Kidney epithelial cell (primary cell): ENCODE measurements around the gene TUBA3E.

GRCh38 chr2:130198215-130198883 lies at the start of gene TUBA3E:
Gene TUBA3E (minus strand): TSS chr2:130198439.
- RAMPAGE, long total RNA: no peak
- RRBS: 97% methylated on average over 5 of the region's 39 CpGs

DNA sequence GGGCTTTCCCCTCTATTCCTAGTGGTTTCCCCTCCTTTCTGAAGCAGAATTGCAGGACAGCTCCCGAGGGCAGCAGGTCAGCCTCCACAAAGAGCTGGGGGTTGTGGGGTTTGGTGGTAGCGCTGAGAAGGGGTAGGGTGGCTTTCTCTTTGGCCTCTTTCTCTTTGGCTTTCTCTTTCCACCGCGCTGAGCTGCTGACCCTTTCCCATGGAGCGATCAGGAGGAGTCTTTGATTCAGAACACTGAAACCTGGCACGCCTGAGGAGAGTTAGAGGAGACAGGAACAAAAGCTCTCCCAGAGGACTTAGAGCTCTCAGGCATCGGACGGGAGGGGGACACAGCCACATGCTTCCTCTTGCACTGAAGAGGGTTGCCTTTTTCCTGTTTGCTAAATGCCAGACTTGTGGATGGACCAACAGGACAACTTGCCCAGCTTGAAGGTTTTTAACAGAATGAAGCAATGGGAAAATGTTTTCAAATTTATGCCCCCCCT lies 3.7 kb upstream of the PTPN18 start:
- RAMPAGE, long total RNA: no peak
- RRBS: no CpG with 5 or more reads among the region's 8 CpGs

DNA sequence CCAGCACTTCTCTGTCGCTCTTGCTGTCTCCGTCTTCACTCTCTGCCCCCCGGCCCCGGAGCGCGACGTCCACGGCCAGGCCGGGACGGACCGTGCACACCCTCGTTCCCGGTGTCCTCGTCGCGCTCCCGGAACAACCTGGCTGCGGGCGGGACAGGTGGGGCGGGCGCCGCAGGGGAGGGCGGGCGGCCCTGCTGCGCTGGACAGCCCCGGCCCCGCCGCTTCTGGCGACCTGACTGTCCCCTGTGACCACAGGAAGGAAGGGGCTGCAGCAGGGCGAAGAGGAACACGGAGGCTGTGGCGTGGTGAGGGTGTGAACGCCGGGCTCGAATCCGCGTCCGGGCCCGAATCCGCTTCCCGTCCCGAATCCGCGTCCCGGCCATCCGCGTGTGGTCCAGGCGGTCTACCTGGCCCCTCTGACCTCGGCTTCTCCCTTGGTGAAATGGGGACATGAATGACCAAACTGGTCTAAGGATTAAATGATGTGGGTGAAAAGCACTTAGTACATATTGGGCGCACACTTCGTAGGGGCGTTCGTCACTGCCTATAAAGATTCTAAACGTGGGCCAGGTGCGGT lies 577 bp downstream of the PTPN18 start:
- RAMPAGE, long total RNA: no peak
- RRBS: 35% methylated on average over 17 of the region's 55 CpGs

- RAMPAGE, long total RNA: no peak
- RRBS: no CpG with 5 or more reads among the region's 12 CpGs
These were observed 14.7 kb downstream of the PTPN18 start for GRCh38 chr2:130370239-130371211.

DNA sequence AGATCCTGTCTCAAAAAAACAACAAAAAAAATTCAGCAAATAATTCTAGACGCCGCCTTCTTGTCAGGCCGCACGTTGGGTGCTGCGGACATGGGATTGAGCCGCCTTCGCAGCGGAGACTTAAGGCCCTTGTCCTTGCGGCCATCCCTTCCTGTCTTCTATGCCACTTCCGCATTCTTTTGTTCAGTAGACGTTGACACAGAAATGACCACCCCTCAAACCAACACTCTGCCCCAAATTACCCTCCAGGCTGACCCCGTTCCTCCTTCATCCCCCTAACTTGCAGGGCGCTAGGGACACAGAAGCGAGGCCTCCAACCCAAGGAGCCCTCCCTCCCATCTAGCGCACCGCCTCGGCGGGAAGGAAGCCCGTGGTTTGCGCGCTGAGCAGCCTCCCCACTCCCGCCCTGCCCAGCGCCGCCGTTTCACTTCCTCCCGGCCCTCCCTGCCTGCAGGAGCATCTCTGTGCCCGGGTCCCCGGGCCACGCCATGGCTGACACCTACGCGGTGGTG lies 16.0 kb downstream of the PTPN18 start:
- RAMPAGE, long total RNA: no peak
- RRBS: under 1% methylated on average over 4 of the region's 31 CpGs

- RAMPAGE, long total RNA: no peak
- RRBS: no CpG with 5 or more reads among the region's 8 CpGs
These were observed 32.6 kb downstream of the PTPN18 start for GRCh38 chr2:130388383-130388960.

GRCh38 chr2:130727107-130728027 lies 1.5 kb upstream of the GPR148 start:
- RAMPAGE, long total RNA: no peak
- RRBS: 4% methylated on average over 7 of the region's 59 CpGs

GRCh38 chr2:130836157-130836656 lies 507 bp upstream of the ARHGEF4 start:
- RAMPAGE, long total RNA: no peak
- RRBS: no CpG with 5 or more reads among the region's 18 CpGs

- RAMPAGE, long total RNA: no peak
- RRBS: 0% methylated on average over 4 of the region's 24 CpGs
These were observed 1.0 kb downstream of the ARHGEF4 start for GRCh38 chr2:130837646-130838247.

DNA sequence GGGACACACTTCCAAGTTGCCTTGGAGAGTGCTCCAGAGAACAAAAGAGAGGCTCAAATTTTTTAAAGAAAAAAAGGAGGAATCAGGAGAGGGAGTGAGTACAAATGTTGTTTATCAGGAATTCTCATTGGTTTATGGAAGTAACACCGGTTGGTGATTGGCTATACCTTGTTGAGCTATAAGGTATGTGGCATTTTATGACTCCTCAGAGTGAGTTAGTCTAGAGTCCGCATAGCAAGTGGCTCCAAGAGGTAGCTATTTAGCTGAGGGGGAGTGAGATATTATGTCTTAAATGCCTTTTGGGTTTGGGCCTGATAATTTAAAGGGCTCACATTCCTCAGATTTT lies 85.7 kb downstream of the ARHGEF4 start:
- RAMPAGE, long total RNA: no peak
- RRBS: no CpG with 5 or more reads among the region's 2 CpGs

GRCh38 chr2:131041020-131041904 lies 52.0 kb downstream of the FAM168B start:
- RAMPAGE, long total RNA: no peak
- RRBS: 12% methylated on average over 2 of the region's 19 CpGs

- RAMPAGE, long total RNA: no peak
- RRBS: 79% methylated on average over 7 of the region's 13 CpGs
These were observed 47.4 kb downstream of the FAM168B start for GRCh38 chr2:131045886-131046299.

GRCh38 chr2:131046906-131047809 lies 46.1 kb downstream of the FAM168B start:
- RAMPAGE, long total RNA: no peak
- RRBS: no CpG with 5 or more reads among the region's 19 CpGs

GRCh38 chr2:131105540-131106505 lies 687 bp downstream of the PLEKHB2 start:
- RAMPAGE, long total RNA: no peak
- RRBS: 2% methylated on average over 12 of the region's 40 CpGs

DNA sequence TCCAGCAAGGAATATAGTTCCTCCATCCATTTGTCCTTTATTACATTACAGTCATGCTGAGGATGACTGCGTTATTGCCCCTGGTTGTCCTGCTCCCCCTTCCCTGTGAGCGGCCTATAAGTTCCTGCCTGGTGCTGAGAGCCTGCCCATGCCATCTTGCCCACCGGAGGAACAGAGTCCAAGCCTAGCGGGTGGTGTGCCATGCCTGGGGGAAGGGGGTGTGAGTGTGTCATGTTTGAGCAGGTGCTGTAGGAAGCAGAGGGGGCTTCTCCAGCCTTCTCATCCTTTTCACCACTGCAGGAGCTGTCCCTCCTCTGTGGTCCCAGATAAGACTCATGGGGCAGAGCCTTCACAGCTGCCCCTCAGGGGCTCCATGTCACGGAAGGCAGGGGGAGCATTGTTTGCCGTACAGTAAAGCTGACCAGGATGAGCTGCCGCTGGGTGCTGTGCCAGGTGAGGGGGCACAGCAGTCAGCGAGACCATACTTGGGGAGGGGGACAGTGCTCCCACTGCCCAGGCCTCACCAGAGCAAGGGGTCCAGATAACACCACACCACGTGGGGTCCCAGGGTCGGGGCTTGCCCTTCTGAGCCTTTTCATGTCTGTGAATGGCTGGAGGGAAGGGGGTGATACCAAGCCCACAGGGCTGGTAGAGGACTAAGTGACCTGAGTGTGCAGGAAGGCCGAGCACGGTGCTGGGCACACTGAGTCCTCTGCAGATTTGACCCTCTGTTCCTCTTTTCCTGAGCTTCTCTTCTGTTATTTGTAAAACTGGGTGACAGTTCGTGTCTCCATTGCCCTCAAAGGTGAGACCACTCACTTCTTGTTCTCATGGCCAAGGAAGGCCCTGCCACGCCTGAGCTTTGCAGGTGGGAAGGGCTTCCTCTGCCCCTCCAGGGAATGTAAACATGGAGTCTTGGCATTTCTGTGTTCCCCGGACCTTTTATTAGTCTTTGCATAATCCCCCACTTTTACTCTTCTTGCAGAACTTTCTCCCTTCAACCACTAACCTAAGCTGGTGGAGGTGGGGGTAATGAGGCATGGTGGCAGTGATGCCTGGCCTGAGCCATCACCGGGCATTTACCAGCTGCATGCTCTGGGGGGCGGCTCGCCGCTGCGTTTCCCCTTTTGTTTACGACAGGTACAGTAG lies 46.4 kb downstream of the PLEKHB2 start:
- RAMPAGE, long total RNA: no peak
- RRBS: no CpG with 5 or more reads among the region's 21 CpGs

DNA sequence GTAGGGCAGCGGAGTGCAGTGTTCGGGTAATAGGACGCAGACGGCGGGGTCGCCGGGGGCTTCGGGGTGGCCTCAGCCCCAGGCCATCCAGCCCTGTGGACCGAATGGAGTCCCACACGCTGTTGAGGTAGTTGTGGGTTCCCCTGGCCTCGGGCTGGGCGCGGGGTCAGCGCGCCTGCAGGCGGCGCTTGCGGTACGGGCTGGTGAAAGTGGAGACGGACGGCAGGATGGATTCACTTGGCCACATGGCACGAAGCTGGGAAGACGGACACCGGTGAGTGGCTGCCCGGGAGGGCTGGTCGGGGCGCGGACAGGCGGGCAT lies 63.8 kb downstream of the RAB6D start:
- RAMPAGE, long total RNA: no peak
- RRBS: no CpG with 5 or more reads among the region's 29 CpGs

DNA sequence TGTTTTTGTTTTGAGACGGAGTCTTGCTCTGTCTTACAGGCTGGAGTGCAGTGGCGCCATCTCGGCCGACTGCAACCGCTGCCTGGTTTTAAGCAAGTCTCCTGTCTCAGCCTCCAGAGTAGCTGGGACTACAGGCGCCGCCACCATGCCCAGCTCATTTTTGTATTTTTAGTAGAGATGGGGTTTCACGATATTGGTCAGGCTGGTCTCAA lies 155.3 kb downstream of the CCDC74A start:
- RAMPAGE, long total RNA: no peak
- RRBS: no CpG with 5 or more reads among the region's 8 CpGs

DNA sequence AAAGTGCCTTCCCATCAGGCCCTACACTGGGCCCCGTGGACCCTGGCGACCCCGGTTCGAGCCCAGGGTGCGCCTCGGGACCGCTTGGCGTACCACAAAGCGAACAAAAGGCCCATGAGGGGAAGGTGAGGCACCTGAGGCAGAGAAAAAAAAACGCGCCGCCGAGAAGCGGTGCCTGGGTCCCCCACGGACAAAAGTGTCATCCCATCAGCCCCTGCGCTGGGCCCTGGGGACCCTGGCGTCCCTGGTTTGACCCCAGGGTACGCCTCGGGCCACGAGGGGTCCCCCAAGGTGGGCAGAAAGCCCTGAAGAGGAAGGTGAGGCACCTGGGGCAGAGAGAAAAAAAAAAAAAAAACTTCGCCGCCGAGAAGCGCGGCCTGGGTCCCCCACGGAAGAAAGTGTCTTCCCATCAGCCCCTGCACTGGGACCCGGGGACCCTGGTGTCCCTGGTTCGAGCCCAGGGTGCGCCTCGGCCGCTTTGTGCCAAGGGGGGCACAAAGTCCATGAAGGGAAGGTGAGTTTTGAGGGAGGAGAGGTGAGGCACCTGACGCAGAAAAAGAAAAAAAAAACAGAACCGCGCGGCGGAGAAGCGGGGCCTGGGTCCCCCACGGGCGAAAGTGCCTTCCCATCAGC lies 226.8 kb downstream of the CCDC74A start:
- RAMPAGE, long total RNA: no peak
- RRBS: no CpG with 5 or more reads among the region's 39 CpGs

DNA sequence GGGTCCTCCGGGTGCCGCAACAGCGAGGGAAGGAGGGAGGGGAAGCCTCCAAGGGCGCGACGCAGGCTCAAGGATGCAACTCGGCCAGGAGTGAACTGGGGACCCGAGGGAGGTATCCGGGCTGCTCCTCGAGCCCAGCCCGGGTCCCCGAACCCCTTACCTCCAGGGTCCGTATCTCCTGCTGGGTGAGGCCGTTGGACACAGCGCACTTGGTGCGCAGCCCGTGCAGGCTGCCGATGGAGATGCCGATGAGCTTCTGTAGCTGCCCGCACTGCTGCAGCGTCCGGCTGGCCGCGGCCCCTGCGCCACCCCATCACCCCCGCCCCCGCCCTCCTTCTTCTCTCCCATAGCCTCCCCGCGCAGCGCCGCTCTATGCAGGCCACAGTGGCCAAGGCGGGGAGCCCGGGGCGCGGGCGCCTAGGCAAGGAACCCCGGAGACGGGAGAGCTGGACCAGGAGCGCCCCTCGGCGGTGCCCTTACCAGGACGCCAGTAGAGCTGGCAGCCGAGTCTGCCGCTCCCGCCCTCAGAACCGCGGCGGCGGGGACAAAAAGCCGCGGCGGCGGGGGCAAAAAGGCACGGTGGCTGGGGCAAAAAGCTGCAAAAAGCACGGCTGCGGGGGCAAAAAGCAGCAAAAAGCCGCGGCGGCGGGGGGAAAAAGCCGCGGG lies 124.0 kb downstream of the ANKRD30BL start:
- RAMPAGE, long total RNA: no peak
- RRBS: no CpG with 5 or more reads among the region's 62 CpGs

- RAMPAGE, long total RNA: no peak
- RRBS: 21% methylated on average over 6 of the region's 45 CpGs
These were observed 96.1 kb upstream of the ANKRD30BL start for GRCh38 chr2:132257812-132258367.